Urinary bladder (tissue), 3 donors: Measurements from ENCODE around the genes NLRP6 and POLR2L.

DNA sequence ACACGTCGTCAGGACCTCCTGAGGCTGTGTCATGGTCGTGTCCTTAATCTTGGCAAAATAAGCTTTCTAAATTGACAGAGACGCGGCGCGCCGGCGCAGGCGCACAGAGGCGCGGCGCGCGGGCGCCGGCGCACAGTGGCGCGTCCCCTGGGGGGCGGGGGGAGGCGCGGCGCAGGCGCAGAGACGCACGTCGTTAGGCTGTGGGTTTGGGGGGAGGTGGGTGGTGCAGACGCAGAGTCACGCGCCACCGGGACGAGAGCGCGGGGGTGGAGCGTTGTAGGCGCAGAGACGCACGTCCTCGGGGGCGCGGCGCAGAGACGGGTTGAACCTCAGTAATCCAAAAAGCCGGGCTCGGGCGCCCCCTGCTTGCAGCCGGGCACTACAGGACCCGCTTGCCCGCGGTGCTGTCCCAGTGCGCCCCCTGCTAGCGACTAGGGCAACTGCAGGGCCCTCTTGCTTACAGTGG lies 3.5 kb upstream of the SCGB1C1 start:
- PRO-cap = no peak
- RAMPAGE, long total RNA = no peak

GRCh38 chr11:222937-223567 lies 13.1 kb downstream of the SIRT3 start:
- PRO-cap = no peak
- RAMPAGE, long total RNA = no peak

DNA sequence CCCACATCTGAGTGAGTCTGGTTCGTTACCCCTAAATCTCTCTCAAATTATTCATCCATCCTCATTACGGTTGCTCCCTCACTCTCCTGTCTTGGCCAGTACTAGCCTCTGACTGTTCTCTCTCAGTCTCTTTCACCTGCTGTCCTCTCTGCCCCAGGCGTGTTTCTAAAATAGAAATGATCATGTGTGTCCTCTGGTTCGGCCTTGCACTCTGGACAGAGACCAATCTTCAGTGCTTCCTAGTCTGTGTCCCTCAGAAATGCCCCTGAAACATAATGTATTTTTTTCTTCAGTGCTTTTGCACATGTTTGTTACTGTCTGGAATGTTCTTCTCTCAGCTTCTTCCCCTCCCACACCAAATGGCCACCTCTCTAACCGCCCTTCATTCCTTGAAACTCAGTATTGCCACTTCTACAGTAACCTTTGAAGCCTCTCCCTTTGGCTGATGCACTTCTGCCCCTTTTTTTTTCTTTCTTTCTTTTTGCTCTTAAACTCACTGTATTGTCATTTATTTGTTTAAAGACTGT lies 5.0 kb downstream of the PSMD13 start:
- PRO-cap = no peak
- RAMPAGE, long total RNA = no peak

- PRO-cap = unidirectional peak, plus-strand start at chr11:267632
- RAMPAGE, long total RNA = no peak
Measured at GRCh38 chr11:266907-268099, 10.9 kb upstream of the NLRP6 start.

- PRO-cap = no peak
- RAMPAGE, long total RNA = no peak
Measured at GRCh38 chr11:278271-278561, at the start of gene NLRP6. Gene NLRP6 (plus strand): TSS chr11:278407.

- PRO-cap = no peak
- RAMPAGE, long total RNA = no peak
Measured at GRCh38 chr11:592216-592860, 16.1 kb downstream of the PHRF1 start.

DNA sequence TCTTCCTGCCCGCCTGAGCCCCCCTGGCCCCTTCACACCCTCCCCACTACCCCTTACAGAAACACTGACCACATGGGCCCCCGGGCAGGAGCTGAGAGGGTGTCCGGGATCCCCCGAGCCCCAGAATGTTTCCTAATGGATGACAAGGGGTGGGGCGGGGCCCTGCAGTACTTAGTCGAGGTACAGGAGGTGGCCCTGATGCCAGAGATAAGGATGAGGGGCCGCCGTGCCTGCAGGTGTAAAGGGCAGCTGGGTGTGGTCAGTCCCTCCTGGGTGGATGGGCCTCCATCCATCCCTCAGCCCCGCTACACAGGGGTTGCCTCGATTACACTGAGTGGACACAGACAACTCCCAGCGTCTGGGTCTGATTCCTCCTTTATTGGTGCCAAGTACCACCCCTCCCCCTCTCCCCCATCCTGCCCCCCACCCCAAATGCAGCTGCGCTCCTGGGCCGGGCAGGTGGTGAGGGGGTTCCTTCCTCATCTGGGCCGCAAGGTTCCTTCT lies 977 bp downstream of the SCT start:
- PRO-cap = no peak
- RAMPAGE, long total RNA = no peak

- PRO-cap = no peak
- RAMPAGE, long total RNA = no peak
Measured at GRCh38 chr11:637426-637882, 385 bp downstream of the DRD4 start.

DNA sequence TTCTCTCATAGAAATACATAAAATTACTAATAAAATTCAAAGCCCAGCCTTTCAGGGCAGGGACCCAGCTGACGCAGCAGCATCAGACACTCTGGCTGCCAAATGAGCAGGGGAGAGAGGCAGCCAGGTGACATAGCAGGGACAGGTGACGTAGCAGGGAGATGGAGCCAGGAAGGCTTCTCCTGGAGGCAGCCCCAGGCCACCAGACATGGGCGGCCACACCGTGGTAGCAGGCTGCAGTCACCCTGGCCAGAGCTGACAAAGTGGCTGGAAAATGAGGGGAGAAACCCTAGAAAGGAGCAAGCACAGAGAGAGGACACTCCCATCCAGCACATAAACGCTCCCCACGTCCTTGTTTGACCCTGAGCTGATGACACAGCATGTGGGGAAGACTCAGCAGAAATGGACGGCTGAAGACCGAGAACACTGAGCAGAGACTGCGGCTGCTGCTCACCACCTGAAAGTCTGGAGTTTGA lies 28.6 kb downstream of the DRD4 start:
- PRO-cap = no peak
- RAMPAGE, long total RNA = no peak

- PRO-cap = no peak
- RAMPAGE, long total RNA = no peak
Measured at GRCh38 chr11:679496-680384, 15.3 kb downstream of the DEAF1 start.

DNA sequence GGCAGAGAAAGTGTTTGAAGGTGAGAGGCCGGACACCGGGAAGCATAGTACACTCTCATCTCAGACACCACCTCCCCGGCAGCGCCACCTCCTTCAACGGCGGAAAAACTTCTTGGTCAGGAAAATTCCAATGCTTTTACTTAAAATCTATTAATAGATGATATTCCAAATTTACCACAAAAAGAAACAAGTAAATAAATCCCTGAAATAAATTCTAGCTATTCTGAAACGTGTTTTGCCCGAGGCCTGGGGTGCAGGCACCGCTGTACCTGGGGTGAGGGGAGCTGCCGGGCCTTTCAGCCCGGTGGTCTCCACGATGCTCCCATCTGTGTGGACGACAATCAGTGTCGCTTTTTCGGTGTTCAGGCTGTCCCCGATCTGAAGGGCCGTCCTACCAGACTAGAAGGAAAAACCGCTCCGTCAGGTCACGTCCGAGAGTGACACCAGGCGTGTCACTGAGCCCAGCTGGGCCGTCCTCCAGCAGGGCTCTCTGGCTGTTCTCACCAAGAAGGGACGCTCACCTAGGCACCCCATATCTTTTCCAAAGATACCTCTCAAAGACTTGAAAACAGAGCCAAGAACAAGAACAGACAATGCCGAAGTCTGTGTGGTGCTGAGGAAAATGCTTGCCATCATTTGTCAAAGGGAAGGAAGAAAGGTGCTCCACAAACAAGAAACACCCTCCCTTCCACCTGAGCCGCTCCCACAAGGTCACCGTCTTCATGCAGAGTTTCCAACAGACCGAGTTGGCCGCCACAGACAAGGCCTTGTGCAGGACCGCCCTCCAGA lies 6.8 kb downstream of the DEAF1 start:
- PRO-cap = no peak
- RAMPAGE, long total RNA = no peak

DNA sequence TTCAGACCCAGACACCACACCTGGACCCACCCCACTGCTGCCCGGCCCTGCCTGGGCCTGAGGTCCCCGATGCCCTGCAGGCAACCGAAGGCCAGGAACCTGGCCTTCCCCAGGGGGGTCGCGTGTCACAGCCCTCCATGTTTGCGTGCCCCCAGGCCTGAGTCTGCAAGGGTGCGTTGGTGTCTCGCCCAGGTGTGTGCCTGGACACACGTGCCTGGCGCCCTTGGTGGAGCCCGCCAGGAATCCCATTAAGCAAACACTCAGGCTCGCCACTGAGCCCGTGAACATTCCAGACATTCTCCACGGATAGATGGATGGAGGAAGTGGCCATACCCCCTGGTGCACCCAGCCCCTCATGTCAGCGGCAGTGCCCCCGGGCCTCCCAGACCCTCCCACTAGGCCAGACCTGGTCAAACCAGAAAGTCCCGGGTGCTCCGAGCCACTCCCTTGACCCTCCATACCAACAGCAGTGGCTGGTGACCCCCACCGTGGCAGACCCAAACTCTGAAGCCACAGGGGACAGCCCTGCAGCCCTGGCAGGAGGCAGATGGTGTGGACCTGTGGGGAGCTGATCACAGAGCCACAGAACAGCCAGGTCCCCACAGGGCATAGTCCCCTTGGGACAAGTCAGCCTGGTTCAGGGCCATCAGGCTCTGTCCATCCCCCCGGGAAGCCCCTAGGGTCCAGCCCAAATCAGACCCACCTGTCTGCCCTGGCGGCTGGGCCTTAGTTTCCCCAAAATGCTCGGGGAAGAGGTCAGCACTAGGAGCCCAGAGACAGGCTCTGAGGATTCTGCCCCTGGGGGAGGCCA lies 1.8 kb downstream of the EPS8L2 start:
- PRO-cap = no peak
- RAMPAGE, long total RNA = no peak

DNA sequence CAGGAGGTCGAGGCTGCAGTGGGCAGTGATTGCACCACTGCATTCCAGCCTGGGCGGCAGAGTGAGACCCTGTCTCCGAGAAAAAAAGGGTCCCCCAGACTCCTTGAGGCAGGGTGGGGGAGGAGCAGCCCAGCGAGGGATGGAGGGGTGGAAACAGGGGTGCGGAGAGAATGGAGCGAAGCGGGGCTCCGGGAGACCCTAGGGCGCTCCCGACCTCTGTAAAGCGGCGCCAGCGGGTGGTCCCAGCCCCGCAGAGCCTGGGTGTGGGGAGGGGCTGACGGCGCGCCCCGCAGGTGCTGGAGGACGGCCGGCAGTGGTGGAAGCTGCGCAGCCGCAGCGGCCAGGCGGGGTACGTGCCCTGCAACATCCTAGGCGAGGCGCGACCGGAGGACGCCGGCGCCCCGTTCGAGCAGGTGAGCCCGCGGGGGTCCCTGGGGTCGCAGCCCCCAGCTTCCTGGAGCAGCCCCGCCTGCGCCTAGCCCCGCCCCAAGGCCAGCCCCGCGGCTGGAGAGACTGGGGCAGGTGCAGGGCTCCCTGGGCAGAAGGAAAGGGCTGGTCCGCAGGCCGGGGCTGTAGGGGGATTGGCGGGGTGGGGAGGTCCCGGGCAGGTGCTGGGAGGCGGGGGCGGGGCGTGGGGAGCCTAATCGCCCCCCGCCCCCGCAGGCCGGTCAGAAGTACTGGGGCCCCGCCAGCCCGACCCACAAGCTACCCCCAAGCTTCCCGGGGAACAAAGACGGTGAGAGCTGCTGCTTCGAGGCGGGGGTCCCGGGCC lies 19.6 kb downstream of the EPS8L2 start:
- PRO-cap = no peak
- RAMPAGE, long total RNA = no peak

DNA sequence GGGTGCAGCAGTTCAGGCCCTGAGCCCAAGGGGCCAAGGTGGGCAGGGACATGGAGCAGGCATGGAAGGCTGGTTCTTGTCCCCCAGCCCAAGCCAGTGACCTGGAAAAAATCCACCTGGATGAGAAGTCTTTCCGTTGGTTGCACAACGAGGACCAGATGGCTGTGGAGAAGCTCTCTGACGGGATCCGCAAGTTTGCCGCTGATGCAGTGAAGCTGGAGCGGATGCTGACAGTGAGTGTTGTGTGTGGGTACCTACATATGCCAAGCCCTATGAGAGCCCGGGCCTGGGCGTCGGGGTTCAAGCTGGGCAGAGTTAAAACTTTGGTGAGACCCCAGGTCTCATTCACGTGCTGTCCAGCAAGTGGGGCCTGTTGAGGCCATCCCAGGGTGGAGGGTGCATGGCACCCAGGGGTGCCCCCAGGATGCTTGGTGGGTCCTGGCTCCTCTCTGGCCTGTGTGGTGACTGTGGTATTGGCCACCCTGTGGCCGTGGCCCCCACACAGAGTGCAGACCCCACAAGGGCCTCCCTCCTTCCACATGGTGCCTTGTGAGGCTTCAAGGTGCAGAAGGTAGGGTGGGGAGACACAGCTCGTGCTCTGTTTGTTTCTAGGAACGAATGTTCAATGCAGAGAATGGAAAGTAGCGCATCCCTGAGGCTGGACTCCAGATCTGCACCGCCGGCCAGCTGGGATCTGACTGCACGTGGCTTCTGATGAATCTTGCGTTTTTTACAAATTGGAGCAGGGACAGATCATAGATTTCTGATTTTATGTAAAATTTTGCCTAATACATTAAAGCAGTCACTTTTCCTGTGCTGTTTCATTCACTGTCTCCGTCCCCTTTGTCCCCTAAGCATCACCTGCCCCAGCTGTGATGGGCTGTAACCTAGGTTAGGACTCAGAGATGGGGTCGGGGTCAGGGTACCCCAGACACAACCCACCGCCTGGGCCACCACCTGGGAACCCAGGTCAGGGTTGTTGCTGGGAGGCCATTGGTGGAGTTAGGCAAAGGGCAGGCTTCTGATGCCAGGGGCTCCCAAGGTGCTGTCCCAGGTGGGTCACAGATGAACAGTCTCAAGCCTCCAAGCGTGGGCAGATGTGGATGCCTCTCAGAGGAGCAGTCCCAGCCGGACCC lies 12.7 kb downstream of the GATD1 start:
- PRO-cap = no peak
- RAMPAGE, long total RNA = no peak

GRCh38 chr11:830131-830720 lies 2.5 kb downstream of the CRACR2B start:
- PRO-cap = unidirectional peak, minus-strand start at chr11:830307
- RAMPAGE, long total RNA = no peak

- PRO-cap = bidirectional peak, plus-strand start at chr11:842880, minus-strand start at chr11:842529
- RAMPAGE, long total RNA = no peak
Measured at GRCh38 chr11:842361-842623, at the start of gene POLR2L. Gene POLR2L (minus strand): TSS chr11:842529.

DNA sequence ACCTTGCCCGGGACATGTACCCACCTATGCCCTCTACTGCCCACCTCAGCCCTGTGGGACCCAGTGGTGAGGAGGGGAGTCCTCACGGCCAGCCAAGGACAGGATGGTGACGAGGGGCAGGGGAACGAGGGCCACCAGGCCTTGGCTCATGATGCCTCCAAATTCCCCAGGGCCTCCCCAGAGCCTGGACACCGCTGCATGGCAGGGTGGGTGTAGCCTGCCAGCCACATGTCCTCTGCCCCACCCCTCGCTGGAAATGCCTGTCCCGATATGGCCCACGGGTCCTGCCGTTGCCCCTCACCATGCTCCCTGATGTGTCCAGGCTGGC lies 26.2 kb downstream of the TSPAN4 start:
- PRO-cap = no peak
- RAMPAGE, long total RNA = no peak

DNA sequence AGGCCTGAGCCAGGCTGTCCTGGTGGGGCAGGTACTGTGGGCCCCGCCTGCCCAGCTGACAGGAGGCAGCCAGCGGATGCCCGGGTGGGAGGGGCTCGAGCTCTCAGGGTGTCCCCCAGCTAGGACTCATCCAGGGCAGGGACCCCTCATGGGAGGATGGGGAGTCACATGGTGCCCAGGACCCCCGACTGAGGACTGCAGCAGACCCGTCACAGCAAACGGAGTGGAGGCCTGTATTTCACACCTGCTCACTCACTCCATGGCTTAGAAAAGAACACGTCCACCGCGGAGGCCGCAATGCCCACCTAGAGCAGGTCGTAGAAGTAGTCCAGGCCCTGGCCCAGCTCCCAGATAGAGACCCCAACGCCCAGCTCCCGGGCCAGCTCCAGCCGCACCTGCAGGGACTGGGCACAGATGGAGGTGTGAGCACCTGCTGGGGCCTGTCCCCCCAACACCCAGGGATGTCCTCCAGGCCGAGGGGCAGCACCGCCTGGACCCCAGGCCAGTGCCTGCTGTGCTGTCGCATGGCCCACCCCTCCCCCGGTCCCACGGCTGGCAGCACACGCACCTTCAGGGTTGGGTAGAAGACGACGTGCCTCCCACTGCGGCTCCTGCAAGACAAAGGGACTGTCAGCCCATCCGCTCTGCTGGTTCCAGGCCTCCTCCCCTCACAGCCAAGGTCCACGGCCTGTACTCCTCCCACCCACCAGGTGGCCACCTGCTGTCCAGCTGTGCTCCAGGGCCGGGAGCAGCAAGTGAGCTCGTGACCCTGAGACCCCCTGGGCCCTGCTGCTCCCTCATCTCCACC lies 27.1 kb downstream of the TSPAN4 start:
- PRO-cap = no peak
- RAMPAGE, long total RNA = no peak

DNA sequence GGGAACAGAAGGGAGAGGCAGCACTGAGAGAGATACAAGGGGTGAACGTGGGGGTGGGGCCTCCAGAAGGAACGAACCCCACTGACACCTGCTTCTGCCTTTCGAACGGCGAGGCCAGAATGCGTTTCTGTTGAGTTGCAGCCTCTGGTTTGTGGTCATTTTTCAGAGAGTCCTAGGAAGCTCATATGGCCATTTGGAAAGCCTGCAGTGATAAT lies 6.2 kb upstream of the CHID1 start:
- PRO-cap = no peak
- RAMPAGE, long total RNA = no peak

DNA sequence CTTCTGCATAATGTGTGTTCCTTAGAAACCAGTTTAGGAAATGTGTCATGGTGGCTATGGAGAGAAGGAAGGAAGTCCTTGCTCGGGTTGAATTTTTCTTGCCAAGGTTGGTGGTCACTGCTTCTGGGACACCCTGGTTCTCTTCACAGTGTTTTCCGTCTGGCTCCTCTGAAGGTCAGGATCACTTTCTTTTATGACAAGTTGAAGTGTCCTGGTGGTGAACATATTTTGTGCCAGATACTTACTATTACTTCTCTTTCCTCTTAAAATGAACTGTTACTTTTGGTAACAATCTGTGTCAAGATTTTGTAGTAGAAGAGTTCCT lies 6.9 kb downstream of the AP2A2 start:
- PRO-cap = no peak
- RAMPAGE, long total RNA = no peak